Ascending aorta (tissue), 1 donor: ENCODE measurements around the genes GPER1 and ZFAND2A.

DNA sequence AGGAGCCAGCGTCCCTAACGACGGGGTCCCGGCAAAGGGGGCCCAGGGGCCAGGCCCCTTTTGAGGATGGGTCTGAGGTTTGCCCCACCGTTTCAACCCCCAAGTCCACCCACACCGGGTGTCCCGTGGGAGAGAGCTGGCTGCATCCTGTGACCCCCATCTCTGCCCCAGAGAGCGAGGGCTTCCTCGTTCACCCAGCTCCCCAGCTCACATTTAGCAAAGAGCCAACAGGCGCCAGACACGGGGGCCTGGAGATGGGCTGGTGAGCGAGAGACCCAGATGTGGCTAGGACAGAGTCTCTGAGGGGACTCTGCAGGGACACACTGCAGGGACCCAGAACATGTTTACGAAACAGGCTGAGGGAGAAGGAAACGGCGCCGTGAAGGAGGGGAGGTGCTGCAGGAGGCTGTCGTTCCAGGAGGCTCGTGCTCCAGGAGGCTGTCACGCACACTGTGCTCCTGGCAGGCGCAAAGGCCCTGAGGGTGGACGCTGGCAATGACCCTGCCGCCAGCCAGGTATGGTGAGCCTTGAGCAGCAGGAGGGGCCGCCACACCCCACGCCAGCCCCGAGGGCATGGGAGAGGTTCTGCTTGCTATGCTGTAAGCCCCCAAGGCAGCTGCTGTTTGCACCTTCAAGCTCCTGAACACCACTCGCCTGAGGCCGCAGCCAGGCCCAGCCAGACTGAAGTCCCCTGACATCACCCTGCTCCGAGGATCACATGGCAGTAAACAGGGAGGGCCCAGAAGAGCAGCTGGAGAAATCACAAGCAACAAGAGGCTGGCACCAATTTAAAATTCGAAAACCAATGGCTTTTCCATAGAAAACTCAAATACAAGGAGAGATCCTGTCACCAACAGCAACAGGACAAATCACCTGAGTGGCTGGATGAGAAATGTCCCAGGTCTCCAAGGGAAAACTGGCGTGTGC is 27.4 kb downstream of the ADAP1 start:
- PRO-cap = no peak

GRCh38 chr7:964740-965470 is 10.4 kb upstream of the ADAP1 start:
- PRO-cap = unidirectional peak, minus-strand start at chr7:965036; unidirectional peak, plus-strand start at chr7:965353

DNA sequence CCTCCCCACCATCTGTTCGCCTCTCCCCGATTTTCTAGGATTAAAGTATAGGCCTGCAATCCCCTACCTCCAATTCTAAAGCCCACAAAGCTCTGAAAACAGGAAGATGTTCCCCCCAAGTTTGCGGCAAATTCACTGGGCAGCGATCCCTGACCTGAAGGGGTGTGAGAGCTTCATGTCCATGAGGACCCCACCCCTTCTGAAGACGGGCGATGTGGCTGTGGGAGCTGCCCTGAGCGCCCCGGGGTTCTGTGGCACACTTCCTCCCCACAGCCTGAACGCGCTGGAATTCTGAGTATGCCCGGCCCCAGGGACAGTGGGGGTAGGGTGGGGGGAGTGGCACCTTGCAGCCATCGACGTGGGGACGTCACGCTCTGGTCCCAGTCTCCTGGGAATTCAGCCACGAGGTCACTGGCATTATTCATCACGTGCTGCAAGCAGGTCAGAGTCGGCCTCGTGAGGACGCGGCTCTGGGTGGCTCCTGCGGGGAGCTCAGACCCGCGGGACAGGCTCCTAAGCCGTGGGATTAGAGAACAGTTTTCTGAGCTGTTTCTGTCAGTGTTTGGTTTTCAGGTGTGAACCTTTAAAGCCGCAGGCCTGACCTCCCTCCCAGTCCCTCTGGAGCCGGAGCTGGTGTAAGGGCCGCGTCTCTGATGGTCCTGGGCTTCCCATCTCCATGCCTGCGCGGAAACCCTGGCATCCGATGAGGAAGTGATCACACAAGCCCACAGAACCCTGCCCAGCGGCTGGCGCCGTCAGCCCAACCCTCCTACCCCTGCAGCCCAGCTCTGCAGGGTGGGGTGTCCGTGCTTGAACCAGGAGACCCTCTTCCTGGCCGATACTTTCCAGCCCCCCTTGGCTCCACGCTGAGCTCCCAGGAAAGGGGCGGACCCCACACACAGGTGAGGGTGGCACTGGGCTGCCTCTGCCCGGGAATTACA is 16.1 kb downstream of the GPR146 start:
- PRO-cap = bidirectional peak, plus-strand start at position 445 of the sequence, minus-strand start at position 285 of the sequence

- PRO-cap = unidirectional peak, plus-strand start at chr7:1088113
Measured at GRCh38 chr7:1087477-1088294, at the start of gene GPER1. Gene GPER1 (plus strand): TSS chr7:1088113.

- PRO-cap = no peak
Measured at GRCh38 chr7:1095511-1096375, 7.8 kb downstream of the GPER1 start.

GRCh38 chr7:1159877-1161226 is at the start of gene ZFAND2A:
Gene ZFAND2A (minus strand): TSS chr7:1160196.
- PRO-cap = bidirectional peak, plus-strand start at chr7:1160434, minus-strand start at chr7:1160189

- PRO-cap = no peak
Measured at GRCh38 chr7:1447008-1447445, 12.2 kb downstream of the MICALL2 start.

DNA sequence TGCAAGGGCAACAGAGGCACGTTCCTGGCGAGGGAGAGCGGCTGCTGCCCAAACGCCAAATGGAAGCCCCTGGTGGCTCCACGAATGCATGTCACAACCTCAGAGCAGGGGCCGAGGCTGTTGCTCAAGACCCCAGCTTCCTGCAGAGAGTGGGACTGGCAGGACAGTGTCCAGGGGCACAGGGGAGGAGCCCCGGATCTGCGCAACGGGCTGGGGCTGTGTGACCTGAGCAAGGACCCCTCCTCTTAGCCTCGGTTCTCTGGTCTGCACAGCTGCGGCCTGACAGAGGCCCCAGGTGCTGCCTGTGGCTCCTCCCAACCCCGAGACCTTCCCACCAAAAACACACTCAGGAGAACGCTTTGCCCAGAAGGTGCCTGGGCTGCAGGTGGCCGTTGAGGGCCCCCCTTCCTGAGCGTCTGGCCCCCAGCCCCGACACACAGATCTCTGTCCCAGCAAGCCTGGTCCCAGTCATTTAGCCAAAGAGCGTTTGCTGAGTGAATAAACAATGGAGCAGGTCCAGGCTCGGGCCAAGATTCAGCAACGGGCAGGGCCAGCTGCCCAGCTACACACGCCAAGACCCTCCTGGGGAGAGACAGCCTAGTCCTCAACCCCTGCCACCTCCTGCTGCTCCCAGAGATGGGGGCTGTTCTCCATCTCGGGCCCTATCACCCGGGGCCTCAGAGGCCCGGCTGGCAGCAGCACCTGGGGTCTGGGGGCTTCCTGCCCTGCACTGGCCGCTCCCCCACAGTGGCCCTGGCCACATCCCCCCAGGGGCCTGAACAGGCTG is 1.1 kb downstream of the MICALL2 start:
- PRO-cap = no peak

DNA sequence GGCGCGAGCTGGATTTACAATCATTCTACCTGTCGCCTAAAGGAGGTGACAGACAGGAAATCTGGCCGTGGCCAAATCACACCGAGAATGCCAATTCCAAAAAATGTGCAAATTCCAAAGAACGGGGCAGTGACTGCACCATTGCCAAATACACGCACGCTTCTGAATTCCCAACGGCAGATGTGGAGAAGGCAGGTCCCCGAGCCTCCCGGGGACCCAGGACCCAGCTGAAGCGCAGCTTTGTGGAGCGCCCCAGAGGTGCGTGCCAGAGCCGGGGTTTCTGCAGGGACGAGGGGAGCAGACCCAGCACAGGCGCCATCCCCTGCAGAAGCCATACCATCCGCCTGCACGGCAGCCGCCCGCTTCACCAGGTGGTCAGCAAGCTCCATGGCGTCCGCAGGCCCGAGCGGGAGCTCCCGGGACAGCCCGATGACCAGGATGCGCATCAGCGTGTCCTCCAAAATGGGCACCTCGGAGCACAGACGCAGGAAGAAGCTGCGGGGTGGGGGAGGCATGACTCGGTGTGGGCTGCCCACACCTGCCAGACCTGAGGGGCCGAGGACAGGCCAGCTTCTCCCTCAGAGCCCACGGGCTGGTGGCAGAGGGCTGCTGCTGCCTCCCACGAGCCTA is 10.7 kb downstream of the INTS1 start:
- PRO-cap = no peak

DNA sequence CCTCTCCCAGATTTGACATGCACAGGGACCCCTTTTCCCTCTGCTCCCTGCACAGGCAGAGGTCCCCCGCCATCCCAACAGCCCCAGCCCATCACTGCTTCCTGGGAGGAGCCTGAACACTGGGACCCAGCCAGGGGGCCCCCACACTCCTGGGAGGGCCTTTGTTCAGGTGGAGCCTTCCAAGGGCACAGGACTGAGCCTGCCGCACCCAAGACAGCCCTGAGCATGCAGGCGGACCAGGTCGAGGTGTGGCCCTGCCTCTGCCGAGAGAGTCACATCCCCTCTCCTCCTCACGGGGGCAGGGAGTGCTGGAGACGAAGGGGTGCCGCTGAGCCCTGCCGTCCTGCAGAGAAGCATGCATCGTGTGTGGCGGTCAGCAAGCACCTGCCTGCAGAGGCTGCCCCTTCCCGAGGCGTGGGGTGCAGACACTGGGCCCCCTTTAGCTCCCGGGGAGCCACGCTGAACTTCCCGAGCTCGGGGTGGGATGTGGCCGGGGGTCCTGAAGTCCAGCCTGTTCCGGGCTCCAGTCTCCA is 7.3 kb upstream of the MAFK start:
- PRO-cap = no peak

DNA sequence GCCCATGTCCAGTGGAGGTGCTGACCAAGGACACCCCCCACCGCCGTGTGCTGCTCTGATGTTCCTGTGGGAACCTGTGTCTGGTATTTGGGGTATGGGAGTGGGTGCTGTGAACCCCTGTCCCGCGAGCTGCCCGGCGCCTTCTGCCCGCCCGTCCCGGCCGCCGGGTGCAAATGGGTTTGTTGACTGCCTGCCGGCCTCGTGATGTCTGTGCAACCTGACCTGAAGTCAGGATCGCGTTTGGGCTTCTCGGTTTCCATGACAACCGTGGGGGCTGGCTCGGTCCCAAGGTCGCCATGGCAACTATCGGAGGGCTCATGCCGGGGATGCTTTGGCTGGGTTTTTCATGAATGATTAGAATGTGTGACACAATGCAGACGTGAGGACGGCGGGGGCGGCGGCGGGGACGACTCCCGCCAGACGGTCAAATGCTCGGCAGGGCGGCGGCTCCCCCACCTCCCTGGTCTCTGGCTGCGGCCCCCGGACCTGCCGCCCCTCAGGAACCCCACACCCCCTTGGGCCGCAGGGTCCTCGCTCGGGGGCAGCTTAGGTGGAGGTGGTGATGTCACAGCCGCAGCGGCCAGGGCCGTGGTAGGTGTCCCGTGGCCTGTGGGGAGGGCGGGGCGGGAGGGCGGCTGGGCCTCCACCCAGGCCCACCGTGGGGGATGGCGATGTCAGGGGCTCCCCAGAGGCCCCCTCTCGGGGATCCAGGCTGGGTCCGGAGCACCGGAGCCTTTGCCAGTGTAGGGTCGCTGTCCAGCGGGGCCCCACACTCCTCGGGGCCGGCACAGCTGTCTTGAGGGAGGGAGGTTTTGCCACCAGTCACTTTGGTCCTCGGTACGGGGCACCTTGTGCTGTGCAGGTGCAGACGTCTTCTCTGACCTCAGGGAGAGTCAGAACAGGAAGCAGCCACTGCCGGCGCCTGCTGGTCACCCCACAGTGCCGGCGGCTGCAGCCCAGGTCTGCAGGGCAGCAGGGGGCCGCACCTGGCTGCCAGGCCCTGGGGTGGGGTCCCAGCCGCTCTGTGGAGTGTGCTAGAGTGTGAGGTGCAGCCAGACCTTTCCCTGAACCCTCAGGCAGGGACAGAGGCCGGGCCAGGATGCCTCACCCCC is 7.7 kb downstream of the MAFK start:
- PRO-cap = bidirectional peak, plus-strand start at position 427 of the sequence, minus-strand start at position 181 of the sequence

DNA sequence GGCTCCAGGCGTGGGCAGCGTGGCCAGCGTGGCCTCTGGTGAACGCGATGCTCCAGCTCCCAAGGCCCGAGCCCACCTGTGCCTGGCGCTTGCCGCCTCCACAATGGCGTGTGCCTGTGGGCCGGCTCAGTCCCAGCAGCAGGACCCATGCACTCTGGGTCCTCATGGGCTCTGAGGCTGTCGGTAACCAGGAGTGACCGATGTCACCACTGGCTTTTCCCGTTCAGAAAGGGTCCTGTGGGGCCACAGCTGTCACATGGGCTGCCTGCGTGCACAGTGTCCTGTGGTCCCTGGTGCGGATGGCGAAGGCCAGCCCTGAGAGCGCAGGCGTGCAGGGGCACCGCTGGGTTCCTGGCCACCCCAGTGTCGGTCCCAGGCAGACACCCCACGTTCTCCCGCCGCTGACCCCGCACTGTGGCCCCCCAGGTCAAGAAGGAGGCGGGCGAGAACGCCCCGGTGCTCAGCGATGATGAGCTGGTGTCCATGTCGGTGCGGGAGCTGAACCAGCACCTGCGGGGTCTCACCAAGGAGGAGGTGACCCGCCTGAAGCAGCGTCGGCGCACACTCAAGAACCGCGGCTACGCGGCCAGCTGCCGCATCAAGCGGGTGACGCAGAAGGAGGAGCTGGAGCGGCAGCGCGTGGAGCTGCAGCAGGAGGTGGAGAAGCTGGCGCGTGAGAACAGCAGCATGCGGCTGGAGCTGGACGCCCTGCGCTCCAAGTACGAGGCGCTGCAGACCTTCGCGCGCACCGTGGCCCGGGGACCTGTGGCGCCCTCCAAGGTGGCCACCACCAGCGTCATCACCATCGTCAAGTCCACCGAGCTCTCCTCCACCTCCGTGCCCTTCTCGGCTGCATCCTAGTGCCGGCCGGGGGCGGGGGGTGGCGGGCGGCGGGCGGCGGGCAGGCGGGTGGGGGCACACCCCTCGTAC is 9.3 kb downstream of the MAFK start:
- PRO-cap = no peak

- PRO-cap = no peak
Measured at GRCh38 chr7:1560119-1561021, 4.4 kb upstream of the TMEM184A start.

DNA sequence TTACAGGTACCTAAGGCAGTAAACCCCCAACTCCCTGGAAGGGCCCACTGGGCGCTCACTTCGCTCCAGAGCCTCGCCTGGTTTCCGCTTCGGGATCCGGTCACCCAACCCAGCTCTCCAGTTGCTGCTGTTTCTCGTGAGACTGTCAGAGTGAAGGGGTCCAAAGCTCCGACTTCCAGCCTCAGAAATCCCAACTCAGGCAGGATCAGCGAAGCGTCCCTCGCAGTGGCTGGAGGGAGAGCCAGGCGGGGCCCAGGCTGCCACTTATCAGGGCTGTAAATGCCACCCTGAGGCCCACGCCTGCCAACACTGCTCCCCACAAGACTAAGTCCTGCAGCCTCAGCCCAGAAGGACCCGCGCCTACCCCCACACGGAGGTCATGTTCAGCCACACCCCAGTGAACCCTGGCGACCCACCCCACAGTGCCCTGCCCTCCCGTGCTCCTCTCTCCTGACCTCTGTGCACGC is 3.3 kb downstream of the PSMG3 start:
- PRO-cap = no peak

GRCh38 chr7:1923682-1924134 is 253.6 kb downstream of the ELFN1 start:
- PRO-cap = no peak

- PRO-cap = no peak
Measured at GRCh38 chr7:1926291-1927474, 256.6 kb downstream of the ELFN1 start.

DNA sequence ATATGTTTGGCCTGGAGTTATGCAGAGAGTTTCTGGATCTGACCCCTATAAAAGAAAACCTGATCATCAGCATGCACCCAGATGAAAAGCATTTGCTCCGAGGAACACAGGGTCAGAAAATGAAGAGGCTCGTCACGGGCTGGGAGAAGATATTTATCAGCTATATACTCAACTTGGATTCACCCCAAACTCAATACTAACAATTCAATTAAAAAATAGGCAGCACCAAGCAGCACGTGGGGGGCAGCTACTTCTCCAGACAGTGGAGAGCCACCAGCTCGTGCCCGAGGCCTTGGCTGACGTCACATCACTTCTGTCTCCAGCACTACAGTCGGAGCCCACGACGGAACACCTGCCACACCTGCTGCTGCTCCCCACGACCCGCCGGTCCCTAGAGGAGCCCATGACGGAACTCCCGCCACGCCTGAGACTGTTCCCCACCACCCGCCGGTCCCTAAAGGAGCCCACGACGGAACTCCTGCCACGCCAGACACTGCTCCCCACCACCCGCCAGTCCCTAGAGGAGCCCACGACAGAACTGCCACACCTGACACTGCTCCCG is 257.8 kb downstream of the ELFN1 start:
- PRO-cap = no peak

- PRO-cap = no peak
Measured at GRCh38 chr7:1931260-1931761, 261.2 kb downstream of the ELFN1 start.

DNA sequence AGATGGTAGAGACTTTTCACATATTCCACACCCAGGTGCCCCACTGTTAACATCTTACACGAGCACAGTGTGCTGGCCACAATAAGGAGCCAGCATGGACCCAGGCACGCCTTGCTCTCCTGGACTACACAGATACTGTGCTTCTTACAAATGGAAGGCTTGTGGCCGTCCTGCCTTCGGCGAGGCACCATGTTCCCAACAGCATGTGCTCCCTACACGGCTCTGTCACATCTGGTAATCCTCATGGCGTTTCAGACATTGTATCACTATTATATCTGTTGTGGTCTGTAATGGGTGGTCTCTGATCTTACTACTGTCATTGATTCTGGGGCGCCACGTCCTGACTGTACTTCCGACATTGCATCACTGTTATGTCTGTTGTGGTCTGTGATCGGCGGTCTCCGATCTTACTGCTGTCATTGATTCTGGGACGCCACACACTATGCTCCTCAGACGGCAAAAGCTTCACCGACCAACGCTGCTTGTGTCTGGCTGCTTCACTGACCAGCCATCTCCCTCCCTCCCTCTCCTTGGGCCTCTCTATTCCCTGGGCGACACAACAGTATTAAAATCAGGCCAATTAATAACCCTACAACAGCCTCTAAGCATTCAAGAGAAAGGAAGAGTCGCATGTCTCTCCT is 195.4 kb downstream of the MAD1L1 start:
- PRO-cap = no peak

DNA sequence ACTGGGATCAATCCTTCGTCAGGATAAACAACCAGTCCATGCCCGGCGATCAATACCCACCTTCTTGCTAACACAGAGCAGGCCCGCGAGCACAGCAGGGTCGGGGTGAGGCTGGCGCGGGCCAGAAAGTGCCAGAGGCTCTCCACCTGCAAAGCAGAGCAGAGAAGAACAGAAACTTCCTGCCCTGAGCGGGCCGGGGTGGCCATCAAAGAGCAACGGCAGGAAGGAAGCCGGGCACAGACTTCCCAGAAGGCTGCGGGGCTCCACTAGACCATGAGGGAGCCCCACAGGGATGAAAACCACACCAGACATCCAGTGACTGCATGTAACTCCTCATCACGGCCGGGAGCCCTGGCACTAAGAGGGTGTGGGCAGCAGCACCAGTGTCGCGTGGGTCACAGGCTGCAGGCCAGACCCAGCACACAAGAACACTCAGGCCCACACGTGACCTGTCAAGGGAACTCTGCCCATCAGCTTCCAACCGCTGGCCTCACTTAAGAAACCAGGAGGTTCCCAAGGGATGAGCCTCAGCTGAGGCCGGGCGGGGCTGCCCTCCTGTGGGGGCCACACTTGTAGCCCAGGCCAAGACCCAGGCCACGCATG is 166.2 kb downstream of the MAD1L1 start:
- PRO-cap = no peak